ENCODE results near the gene TIGD2.

DNA sequence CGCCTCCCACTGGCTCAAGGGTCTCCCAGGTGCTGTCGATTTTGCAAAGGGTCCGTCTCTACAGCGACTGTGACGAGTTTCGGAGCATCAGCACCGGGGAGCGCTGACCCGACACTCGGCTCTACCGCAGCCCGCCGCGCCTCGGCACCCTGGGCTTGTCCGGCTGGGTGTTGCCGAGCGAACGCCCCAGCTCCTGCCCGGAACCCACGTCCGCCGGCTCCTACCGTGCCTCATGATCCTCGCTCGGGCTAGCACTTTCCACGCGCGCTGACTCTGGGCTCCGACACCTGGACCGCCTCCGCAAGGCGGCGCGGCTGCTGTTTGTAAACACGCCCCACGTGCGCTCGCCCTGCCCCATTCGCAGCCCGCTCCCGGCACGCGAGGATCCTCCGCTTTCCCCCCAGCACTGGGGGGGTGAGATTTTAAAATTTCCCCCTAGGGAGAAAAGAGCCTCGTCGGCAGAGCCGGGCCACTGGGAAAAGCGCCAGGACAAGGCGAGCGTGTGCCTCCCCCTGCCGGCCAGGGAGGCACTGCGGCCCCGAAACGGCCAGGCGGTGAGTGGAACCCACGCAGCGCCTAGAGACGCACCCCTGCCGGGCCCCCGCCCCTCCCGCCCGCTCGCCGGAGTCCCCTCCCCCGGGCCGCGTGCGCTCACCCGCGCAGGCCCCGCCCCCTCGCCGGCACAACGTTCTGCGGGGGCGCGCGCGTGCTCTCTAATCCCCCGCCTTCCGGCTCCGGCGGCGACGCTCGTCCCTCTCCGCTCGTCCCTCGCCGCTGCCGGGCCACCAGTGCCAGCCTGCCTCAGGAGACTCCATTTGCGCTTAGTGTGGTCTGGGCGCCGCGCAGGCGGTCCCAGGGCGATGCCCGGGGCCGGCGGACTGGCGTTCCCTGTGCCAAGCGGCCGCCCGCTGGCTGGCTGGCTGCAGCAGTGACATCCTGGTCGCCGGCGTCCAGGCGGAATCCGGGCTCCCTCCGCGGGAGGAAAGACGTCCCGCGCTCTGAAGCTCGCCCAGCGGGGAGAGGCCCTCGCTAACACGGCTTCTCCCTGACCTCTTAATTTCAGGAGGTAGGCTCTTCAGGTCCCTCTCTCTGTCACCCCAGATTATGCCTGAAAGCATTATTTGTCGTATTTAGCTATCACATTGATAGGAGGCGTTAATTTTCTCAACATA, at the start of gene TIGD2:
TIGD2 (plus strand) TSS at position 716 of the 1,172 bp plus-strand sequence.
- RRBS = 4% methylated on average over 70 of the region's 121 CpGs

GRCh38 chr4:89157496-89158197, 46.3 kb downstream of the TIGD2 start:
- RRBS = no CpG with 5 or more reads among the region's 7 CpGs

DNA sequence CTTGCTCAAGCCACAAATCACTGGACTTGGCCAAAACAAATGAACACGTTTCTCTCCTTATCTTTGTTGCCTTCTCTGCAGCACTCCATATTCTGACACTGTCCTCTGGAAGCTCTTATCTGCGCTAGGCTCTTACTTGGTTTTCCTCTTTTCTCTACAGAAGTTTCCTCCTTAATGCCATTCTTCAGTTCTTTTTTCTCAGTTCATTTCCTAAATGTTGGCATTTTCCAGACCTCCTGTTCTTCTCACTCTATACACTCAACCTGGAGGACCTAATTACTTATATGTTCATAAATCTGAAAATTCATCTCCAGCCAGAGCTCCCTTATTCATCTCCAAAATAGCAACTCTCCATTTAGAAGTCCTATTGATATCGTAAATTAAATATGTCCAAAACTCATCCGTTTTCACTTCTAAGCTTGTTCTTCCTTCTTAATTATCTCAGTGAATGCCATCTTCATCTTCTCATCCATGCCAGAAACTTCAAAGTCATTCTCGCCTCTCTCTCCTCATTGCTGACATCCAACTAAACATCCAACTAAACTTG, 27.9 kb downstream of the GPRIN3 start:
- RRBS = no CpG with 5 or more reads among the region's 5 CpGs

GRCh38 chr4:89298698-89299924, 8.5 kb downstream of the GPRIN3 start:
- RRBS = no CpG with 5 or more reads among the region's 13 CpGs

DNA sequence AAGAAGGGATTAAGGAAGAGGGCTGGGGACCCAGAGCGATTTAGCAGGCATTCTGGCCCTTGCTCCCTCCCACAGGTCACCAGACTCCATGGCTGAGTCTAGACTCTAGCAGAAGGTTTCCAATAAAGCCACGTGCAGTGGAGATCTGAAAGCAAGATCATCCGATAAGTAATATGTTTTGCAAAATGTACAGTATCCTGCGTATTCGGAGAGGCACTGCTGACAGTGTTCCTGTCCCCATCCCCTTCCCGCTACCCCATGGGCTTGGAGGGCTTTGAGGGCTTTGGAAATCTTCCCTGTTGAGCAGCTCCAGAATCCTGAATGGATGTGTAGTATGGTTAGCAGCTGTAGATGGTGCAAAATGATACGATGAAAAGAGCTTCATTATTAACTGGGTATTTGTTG, 608 bp upstream of the GPRIN3 start:
- RRBS = no CpG with 5 or more reads among the region's 7 CpGs

GRCh38 chr4:89331551-89332157, 24.1 kb upstream of the GPRIN3 start:
- RRBS = no CpG with 5 or more reads among the region's 5 CpGs

- RRBS = no CpG with 5 or more reads among the region's 5 CpGs
Measured at GRCh38 chr4:89492750-89493414, 185.3 kb upstream of the GPRIN3 start.

GRCh38 chr4:92274514-92275287, 29.1 kb upstream of the GRID2 start:
- RRBS = no CpG with 5 or more reads among the region's 15 CpGs

- RRBS = no CpG with 5 or more reads among the region's 11 CpGs
Measured at GRCh38 chr4:93827570-93827943, 996 bp upstream of the ATOH1 start.

DNA sequence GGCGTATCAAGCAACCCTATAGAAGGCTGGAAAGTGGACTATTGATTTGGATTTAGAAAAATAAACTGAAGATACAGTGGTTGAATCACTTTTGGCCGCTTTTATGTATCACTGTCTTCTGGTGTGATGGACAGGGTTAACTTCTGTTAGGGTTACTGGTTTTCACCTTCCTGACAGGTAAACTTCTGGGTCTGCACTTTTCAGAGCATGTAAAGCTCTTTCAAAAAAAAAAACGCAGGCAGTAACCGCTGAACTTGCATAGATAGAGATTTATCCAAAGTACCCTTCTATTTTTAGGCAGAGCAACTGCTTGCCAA, 488 bp upstream of the PDLIM5 start:
- RRBS = no CpG with 5 or more reads among the region's 4 CpGs

DNA sequence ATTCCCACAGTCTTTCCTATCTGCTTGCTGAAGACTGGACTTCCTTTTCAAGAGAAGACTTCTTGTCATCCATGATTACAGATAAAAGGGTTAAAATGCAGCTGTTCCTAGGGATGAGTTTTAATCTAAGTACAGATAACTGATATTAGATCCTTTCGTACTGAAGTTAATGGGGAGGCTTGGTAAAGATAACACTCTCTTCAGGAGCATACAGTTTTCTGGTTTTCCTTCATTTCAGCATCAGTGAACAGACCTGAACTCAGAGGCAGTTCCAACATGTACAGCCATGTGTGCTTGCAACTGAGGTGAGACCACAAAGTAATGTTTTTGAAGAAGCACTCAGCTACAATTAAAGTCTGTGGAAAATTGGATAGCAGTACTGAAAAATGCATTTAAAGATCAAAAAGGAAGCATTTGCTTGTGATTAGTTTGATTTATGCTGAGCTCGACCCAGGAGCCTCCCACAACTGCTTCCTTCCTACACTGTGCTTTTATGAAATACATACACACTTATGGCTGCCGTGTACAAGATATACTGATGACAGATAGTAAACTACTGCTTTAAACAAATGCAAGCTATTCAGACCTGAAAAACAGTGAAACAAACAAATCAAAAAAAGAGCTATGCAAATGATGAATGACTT, 68.2 kb downstream of the PDLIM5 start:
- RRBS = no CpG with 5 or more reads among the region's 3 CpGs

- RRBS = no CpG with 5 or more reads among the region's 3 CpGs
Measured at GRCh38 chr4:94535809-94536299, 84.1 kb downstream of the PDLIM5 start.

DNA sequence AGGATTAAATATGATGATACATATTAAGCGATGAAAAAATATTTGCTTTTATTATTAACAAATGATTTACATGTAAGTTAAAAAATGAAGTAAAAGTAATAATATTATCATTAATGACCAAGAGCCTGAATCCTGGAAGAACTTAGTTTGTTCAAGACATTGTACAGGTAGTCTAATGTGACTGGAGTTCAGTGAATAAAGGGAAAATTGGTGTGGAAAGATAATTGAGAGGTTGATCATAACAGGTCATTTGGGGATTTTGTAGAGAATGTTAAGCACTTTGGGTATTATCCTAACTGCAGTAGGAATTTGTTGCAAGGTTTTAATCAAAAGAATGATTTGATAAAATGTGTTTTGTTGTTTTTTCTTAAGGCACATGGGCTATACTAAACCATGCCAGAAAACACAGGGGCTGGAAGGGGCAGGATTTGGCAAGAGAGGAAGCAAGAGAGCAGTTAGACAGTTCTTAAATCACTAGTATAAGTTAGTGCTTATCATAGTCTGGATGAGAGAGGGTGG, 151.2 kb downstream of the PDLIM5 start:
- RRBS = no CpG with 5 or more reads among the region's 1 CpG

- RRBS = no CpG with 5 or more reads among the region's 5 CpGs
Measured at GRCh38 chr4:95507587-95508292, 41.0 kb downstream of the UNC5C start.

DNA sequence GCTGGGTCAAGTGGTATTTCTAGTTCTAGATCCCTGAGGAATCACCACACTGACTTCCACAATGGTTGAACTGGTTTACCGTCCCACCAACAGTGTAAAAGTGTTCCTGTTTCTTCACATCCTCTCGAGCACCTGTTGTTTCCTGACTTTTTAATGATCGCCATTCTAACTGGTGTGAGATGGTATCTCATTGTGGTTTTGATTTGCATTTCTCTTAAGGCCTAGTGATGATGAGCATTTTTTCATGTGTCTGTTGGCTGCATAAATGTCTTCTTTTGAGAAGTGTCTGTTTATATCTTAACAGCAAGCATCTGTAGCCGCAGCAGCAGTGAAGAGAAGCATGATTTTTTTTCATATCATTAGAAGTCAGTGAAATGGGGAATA, 27.4 kb downstream of the RAP1GDS1 start:
- RRBS = no CpG with 5 or more reads among the region's 4 CpGs

- RRBS = no CpG with 5 or more reads among the region's 7 CpGs
Measured at GRCh38 chr4:98352227-98352791, 91.1 kb downstream of the RAP1GDS1 start.

GRCh38 chr4:98523030-98523413, 135.4 kb downstream of the TSPAN5 start:
- RRBS = no CpG with 5 or more reads among the region's 1 CpG

GRCh38 chr4:98639398-98639931, 18.9 kb downstream of the TSPAN5 start:
- RRBS = no CpG with 5 or more reads among the region's 2 CpGs

DNA sequence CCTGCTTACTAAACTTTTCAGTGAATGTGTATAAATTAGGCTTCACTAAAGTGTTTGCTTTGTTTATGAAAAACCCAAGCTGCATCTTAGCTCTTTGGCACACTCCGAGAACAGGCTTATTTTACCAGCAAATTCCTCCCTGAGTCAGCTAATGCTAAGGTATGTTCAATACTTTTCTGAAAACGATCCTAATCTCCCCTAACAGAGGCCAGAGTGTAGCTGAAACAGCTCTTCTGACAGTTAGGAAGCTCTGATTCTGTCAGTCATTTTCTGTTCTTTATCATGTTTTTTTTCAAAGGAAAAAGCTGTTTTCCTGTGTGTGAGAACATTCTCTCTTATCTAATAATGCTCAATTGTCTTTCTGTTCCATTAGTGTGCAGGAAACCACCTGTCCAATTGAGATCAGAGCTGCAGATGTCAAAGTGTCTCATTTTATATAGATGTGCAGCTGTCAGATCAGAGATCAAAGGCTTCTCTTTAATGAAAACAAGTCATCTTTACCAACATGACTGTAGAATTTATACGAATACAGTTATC, 30.4 kb upstream of the TSPAN5 start:
- RRBS = no CpG with 5 or more reads among the region's 3 CpGs